Epithelial cell of prostate (primary cell): ENCODE measurements around a stretch of chr10.

GRCh38 chr10:119271045-119272200, 64.1 kb downstream of the GRK5 start:
- RRBS: 80% methylated on average over 4 of the region's 33 CpGs

DNA sequence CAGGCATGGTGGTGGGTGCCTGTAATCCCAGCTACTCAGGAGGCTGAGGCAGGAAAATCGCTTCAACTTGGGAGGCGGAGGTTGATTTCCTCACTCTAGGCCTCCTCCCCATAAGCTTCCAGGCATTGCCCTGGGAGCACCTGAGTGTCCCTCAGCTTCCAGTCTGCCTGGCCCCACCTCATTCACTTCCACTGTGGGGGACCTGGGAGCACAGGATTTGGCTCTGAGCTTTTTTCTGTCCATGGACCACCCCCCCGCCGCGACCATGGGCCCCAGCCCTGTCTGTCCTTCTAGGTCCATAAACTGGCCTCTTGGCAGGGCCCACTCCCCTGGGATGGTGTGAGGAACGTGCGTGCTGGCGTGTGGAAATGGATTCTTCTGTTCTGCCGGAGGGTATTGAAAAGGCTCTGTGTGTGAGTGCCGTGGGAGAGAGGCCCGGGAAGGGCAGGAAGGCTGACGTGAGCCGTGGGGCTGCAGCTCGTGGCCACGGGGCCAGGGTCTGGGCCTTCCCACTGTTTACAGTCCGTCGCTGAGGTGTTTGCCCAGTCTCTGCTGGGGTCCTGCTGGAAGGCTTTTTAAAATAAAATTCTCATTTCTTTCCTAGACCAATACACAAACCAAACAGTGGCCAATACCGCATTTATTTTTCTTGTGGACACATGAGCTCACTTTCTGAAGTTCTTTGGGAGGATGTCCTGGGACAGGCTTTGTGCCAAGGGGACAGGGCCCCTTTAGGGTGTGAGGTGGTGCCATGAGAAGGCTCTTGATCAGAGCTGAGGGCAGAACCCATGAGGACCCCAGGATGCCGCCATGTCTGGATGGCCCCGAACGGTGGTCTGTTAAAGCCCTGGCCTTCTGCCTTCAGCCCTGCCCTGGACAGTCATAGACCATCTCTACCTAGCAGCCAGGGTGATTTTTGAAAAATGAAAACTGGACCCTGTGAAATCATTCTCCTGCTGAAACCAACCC, 123.8 kb downstream of the GRK5 start:
- RRBS: 80% methylated on average over 1 of the region's 21 CpGs

- RRBS: no CpG with 5 or more reads among the region's 14 CpGs
Observed at GRCh38 chr10:119401595-119402420, 140.7 kb downstream of the RGS10 start.

DNA sequence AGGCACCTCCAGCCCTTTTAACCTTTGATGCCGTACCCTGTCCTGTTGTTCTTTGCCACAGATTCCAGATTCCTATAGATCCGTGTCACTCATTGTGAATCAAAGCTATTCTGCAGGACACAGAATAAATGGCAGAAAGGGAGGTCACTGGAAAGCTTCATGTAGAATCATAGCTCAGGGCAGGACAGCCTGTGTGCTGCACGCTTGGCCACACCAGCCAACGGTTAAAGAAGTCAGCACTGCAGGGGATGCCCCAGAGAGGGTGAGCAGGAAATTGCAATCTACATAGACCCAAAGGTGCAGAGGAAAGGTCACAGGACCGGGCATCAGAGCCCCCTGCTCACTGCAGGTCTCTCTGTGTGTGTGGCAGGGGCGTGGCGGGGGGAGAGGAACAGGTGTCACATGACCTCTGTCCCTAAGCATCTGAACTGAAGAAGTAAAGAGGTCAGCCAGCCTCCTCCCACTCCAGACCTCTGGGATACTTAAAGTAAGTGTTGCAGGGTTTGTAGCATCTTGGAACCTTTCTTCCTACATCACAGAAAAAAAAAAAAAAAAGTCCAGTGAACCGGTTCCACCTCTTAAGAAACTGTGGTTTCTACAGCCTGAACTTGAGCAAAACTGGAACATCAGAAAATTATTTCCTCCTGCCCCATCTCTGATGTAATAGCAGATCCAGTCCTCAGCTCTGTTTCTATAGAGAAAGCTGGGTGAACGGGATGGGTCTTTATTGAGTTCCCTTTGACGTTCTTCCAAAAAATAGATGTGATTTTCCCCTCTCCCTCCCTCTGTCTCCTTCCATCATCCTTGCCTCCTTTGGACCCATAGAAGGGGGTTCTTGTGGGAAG, 64.3 kb downstream of the RGS10 start:
- RRBS: no CpG with 5 or more reads among the region's 10 CpGs

DNA sequence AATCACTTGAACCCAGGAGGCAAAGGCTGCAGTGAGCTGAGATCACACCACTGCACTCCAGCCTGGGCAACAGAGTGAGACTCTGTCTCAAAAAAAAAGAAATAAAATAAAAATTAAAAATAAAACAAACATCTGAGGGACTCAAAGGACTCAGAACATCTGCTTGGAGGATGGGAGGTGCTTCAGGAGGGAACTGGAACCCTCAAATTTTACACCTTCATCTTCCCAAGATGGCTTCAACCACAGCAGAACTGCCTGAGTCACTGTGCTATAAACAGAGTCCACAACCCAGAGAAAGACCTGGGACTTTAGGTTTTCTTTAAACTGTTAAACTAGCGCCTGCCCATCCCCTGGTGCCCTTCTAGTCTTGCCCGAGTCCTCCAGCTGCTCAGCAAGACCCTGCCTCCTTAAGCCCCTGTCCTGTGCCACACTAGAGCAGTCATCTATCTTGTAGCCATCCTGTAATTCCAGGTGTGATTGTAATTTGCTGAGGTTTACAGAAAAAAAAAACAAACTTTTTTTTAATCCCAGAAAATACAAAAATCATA, 40.8 kb downstream of the RGS10 start:
- RRBS: no CpG with 5 or more reads among the region's 2 CpGs

DNA sequence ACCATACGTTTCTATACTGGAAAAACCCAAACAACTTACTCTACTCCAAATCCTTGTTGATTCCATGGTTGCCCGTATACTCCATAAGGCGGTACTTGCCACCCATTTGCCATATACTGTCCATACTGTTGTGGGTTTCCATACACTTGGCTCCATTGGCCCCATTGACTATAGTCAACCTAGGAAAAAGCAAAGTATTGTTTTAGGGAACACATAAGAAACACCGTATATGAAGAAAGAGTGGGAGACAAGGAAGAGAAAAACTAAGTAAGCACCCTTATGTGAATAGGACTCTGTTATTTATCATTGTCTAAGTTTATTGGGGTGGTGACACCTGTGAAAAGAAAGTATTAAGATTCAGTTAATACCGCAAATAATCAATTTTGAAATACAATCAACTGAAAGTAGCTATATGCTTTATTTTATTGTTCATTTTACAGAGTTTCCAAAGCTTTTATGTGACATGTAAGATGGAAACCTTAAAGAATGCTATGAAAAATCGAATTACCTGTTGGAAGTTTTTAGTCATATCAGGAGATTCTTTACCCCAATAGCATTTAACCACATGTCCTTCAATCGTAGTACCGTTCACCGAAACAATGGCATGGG, 20.1 kb downstream of the TIAL1 start:
- RRBS: no CpG with 5 or more reads among the region's 9 CpGs

DNA sequence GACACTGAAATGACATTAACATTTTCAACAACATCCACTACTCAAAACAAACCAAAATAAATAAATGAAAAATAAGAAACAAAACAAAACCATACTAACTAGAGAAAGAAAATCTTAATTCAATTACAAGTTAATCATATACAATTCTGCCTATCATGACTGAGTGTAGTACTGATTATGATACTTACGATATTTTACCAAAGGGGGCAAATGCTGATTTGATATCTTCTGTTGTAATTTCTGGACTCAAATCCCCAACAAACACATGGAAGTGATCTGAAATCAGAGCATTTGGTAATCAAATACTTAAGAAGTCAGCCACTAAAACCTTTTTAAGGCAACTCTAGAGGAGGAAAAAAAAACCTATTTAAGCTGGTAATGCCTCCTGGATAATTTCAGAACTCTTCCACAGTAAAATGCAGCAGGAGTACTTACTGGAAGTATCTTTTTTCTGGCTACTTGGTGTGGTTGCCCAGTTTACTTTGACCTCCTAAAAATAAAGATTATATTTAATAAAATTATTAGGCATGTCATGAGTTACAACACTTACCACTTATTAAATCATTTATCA, 14.9 kb downstream of the TIAL1 start:
- RRBS: no CpG with 5 or more reads among the region's 1 CpG

DNA sequence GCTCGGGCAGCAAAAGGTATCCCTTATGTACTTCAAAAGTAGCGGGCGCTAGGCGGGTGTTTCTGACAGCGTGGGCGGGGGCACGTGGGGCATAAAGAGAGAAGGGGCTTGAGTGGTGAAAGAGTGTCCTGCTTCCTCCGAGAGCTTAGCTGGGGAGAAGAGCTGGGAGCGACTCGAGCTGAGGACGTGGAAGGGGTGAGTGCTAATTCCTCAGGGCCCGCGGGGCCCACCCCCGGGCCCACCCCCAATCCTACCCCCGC, 1.0 kb downstream of the TIAL1 start:
- RRBS: 3% methylated on average over 2 of the region's 15 CpGs

DNA sequence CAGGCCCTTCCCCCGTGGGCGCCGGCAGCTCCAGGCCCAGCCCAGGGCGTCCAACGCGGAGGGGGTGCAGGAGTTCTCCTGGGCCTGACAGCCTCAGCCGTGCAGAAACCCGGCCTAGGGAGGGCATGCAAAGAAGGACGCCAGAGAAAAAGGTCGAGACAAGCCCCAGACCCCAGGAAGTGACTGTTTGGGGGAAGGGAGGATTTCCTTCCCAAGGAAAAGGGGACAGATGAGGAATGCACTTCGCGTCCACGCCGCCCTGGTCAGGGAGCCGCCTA, 767 bp downstream of the TIAL1 start:
- RRBS: 2% methylated on average over 8 of the region's 15 CpGs

DNA sequence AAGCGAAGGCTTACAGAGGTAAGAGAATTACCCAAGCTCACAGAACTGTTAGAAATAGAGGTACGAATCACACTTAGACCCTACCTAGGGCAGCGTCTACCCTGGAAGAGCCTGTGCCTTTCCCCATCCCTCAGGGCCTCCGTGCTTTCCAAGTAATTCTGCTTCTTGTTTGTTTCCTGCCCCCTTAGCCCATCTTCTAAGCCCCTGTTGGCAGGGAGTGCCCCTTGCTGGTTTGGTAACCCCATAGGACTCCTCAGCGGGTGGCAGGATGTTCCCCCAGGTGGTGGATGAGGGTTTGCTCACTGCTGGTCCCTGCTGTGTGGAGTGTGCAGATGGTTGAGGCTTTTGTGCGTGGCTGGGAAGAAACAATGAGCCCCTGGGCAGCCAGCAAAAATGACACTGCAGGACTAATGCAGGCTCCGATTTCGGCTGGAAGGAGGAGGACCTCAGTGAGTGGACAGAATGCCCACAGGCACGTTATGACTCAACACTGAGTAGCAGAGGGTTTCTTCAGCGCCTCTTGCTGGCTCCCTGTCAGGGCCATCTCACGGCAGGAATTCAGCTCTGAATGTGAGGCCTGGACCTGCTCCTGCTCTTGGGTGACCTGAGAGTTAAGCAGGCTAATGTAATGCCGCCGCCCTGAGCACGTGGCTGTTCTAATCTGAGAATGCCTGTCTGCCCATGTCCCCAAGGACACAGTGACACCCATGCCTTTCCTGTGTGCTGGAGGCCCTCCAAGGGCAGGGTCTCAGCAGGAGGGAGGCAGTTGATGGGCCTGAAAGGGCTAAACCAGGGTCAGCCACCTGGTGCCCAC, 16.5 kb downstream of the BAG3 start:
- RRBS: no CpG with 5 or more reads among the region's 14 CpGs

GRCh38 chr10:119680529-119681612, 29.7 kb downstream of the BAG3 start:
- RRBS: no CpG with 5 or more reads among the region's 20 CpGs

DNA sequence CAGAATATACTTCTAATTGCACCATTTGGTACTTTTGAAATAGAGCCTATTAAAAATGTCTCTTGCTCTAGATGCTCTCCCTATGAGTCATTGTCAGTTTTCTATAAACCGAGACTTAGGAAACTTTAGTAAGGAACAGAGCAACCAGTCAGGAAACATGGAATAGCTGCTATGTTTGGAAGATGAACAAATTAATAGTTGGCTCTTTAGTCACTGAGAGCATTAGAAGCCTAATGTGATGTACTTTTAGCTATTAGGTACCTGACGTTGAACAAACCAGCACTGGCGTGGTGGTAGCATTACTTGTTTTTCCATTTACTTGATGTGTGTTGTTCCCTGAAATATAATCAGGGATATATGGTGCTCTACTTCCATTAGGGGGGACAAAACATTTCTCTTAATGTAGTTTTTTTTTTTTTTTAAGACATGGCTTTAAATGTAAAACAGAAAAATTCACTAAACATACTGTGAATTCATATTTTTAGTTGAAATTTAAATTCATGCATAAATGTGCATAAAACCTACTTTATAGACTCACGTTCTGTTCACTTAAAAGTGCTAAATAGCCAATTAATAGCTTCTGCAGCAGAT, 35.4 kb downstream of the INPP5F start:
- RRBS: no CpG with 5 or more reads among the region's 4 CpGs

DNA sequence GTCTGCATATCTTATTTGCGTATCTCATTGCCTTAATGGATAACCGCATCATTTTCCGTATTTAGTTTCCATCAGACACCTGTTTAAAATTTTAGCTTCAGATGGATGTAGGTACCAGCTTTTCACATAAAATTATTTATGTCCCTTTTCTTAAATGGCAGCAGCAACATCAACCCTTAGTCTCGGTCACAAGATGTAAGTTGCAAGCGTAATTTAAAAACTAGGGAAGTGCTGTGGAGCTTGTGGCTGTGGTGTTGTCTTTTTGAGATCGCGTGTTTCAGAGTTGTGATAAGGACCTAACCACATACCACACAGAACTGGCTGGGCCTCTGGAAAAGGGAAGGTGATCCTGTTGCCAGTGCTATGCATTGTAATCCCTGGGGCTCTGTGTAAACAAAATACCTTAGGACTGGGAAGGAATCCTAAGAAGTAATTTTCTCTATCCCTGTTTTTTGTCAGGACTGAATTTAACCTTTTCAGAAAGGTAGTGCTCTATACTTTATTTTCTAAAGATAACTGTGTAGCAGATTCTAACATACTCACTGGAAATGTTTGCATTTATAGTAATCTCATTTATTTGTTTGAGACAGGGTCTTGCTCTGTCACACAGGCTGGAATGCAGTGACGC, 60.2 kb downstream of the INPP5F start:
- RRBS: no CpG with 5 or more reads among the region's 8 CpGs

- RRBS: no CpG with 5 or more reads among the region's 8 CpGs
Observed at GRCh38 chr10:121034309-121034730, 183.2 kb downstream of the WDR11 start.

DNA sequence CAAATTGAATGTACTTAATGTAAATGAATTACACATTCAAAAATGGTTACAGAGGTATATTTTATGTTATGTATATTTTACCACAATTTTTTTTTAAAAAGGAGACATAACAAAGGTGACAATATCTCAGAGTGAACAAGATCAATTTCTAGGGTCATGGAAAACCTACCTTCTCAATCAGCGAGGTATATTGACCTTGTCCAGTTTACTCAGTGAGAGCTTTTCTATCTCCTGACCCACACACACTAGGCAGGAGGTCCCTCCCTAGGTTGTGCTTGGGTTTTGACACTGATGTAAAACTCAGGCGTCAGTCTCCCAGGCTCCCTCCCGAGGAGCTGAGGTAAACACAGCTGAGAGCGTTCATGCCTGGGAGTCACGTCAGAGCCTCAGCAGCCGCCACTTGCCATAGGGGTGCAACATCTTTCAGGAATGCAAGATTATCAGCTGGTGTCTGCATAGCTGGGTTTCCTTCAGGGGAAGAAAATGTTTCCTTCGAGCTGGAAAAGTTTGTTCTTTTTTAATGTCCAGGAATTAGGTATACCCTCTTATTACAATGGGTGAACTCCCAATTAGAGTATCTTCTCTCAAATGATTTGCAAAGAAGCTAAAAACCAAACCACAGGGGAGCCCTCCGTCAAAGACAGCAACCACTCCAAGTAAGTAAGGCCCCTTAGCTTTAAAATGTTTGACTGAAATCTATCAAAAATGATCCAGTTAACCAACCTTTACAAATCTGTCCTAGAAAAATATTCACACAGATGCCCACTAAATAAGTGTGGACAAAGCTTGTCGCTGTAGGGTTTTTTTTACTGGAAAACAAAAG, 70.5 kb downstream of the FGFR2 start:
- RRBS: no CpG with 5 or more reads among the region's 9 CpGs

DNA sequence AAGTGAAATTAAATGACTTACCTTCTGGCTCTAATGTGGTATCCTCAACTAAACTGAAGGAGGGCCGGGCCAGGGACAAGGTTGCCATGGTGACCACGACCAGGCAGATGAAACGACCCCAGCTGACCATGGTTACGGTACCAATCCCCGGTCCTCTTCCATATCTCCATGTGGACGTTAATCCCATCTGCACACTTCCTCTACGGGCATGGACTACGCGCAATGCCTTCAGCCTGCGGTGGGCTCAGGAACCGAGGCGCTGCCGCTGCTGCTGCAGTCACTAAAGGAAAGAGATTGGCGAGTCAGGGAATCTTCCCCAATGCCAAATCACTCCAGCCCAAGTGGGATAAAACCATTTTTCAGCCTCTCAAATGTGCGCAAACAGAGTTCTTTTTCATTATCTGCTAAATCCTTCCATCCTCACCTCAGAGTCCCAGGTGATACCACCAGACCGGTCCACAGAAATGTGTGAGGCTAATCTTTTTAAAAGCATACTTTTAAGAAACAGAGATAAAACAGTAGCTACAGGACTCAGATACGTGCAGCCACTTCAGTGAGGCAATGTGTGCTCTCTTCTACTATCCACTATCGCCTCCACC, 4.5 kb downstream of the FGFR2 start:
- RRBS: 26% methylated on average over 4 of the region's 18 CpGs

GRCh38 chr10:121928860-121929084, 941 bp upstream of the ATE1 start:
- RRBS: no CpG with 5 or more reads among the region's 2 CpGs

- RRBS: no CpG with 5 or more reads among the region's 14 CpGs
Observed at GRCh38 chr10:122044676-122045511, 55.9 kb downstream of the TACC2 start.

DNA sequence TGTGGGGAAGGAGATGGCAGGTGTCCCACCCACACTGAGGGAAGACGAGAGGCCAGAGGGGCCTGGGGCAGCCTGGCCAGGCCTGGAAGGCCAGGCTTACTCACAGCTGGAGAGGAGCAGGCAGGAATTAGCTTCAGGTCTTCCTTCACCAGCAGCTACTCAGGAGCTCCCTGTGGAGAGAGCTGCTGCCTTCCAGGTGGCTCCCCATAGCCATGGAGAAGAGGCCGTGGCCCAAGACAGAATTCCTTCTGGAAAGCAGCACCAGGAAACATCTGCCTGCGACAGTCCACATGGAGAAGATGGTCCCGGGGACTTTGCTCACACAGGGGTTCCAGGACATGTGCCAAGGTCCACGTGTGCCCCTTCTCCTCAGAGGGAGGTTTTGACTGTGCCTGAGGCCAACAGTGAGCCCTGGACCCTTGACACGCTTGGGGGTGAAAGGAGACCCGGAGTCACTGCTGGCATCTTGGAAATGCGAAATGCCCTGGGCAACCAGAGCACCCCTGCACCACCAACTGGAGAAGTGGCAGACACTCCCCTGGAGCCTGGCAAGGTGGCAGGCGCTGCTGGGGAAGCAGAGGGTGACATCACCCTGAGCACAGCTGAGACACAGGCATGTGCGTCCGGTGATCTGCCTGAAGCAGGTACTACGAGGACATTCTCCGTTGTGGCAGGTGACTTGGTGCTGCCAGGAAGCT, 98.2 kb downstream of the TACC2 start:
- RRBS: 16% methylated on average over 2 of the region's 13 CpGs